Stomach (tissue), 7 donors: Measurements from ENCODE around the gene ECT2L.

GRCh38 chr6:137234461-137234876 lies 15.3 kb upstream of the IFNGR1 start:
- PRO-cap: no peak
- RAMPAGE, long total RNA, 5 experiments: no peak in any of the 5 experiments
- RRBS: no CpG with 5 or more reads among the region's 4 CpGs

- PRO-cap: no peak
- RAMPAGE, long total RNA, 5 experiments: no peak in any of the 5 experiments
Observed at GRCh38 chr6:137690095-137690387, 177.0 kb upstream of the TNFAIP3 start.

DNA sequence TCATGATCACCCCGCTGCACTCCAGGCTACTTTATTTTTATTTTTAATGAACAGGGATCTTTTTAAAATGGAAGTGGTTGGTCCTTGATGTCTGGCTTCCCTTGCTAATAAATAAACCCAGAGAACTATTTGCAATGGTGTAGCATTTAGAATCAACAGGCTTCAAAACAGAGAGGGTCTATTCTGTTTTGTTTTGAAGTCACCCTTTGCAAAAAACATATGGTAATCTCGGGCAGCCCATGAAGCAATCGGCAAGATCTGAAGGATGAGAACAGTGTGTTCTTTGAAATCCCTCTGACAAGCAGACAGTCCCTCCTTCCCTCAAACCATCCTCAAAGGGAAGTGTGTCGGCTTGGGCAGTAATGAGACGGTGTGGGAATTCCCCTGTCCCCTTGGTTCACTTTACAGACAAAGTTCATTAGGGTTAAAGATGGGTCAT lies 159.6 kb upstream of the TNFAIP3 start:
- PRO-cap: no peak
- RAMPAGE, long total RNA, 5 experiments: no peak in any of the 5 experiments
- RRBS: no CpG with 5 or more reads among the region's 5 CpGs

GRCh38 chr6:137734923-137735284 lies 132.2 kb upstream of the TNFAIP3 start:
- PRO-cap: no peak
- RAMPAGE, long total RNA, 5 experiments: no peak in any of the 5 experiments
- RRBS: no CpG with 5 or more reads among the region's 4 CpGs

DNA sequence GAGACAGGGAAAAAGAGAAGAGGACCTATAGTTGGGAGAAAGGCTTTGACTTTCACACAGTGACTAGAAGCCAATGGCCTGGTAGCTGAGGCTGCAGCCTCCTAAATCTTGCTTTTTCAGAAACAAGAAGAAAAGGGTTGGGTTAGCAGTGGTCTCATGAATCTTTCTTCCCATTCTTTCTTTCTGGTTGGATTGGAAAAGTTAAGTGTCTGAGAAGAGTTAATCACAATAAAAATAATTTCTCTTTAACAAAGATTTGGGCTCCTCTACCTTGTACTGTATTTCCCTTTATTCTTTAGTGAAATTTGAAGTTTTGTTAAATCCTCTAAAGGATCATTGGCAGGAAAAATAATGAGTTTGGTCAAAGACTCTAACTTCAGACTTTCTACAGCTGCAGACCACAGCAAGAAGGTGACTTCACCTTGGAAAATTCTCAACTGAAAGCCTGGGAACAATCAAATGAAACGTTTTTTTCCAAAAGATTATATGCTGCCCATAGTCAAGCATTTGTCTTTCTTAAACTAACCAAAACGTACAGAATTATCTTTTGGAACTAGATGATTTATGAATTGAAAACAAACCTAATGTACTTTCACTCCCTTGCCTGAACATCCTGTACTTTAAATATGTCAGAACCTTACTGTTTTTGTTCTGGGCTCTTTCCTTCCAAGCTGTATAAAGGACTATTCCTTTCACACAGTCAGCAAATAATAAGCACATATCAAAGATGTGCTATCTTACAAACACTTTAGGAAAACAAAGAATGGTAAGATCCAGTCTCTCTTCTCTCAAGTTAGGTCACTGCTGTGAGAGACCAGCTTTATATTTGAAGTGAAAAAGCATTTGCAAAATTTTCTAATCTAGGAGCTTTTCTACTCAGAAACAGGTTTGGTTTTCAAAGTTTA lies 62.5 kb upstream of the TNFAIP3 start:
- PRO-cap: no peak
- RAMPAGE, long total RNA, 5 experiments: no peak in any of the 5 experiments
- RRBS: no CpG with 5 or more reads among the region's 2 CpGs

- PRO-cap: no peak
- RAMPAGE, long total RNA, 5 experiments: no peak in any of the 5 experiments
- RRBS: no CpG with 5 or more reads among the region's 12 CpGs
Observed at GRCh38 chr6:137823713-137824957, 42.9 kb upstream of the TNFAIP3 start.

DNA sequence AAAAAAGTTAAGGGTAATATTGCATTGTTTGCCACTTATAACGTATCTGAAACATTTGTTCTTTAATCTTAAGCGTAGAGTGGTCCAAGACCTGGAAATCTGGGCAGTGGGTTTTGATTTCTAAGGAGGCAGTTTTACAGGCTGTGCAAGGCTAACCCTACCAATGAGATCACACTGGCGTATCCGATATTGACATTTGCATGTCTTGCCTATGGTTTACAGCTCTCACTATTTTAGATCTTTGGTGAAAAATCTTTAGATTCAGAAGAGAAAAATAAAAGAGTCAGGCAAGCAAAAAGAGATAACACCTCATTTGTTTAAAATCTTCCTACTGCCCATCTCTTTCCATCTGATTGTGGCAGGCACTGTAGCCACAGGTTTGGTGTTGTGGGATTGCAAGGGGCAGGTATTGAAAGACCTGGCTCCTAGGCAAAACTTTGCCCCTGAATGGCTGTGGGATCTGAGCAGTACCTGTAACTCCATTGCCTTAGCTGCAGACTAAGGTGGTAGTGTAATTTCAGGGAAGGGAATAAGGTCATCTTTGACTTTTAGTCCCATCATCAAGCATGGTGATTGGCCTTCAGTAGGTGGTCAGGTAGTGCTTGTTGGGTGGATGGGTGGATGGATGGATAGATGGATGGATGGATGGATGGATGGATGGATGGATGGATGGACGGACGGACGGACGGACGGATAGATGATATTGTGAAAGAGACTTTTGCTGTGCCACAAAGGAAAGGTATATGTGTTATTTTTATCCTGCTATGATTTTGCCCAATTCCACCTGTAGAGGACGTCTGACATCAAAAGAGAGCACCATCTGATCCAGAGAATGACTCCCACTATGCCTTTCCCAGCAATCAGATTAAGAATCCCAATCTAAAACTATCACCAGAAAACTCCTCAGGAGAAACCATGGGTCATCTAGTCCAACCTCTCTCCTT lies 1.9 kb downstream of the TNFAIP3 start:
- PRO-cap: unidirectional peak, minus-strand start at position 171 of the sequence
- RAMPAGE, long total RNA, 5 experiments: start-site peak on the plus strand in 2 of 5 experiments, centred at positions 342 to 512 of the sequence, 5 to 13 reads per replicate
- RRBS: no CpG with 5 or more reads among the region's 10 CpGs

GRCh38 chr6:137975631-137976211 lies 108.7 kb downstream of the TNFAIP3 start:
- PRO-cap: no peak
- RAMPAGE, long total RNA, 5 experiments: no peak in any of the 5 experiments
- RRBS: no CpG with 5 or more reads among the region's 4 CpGs

DNA sequence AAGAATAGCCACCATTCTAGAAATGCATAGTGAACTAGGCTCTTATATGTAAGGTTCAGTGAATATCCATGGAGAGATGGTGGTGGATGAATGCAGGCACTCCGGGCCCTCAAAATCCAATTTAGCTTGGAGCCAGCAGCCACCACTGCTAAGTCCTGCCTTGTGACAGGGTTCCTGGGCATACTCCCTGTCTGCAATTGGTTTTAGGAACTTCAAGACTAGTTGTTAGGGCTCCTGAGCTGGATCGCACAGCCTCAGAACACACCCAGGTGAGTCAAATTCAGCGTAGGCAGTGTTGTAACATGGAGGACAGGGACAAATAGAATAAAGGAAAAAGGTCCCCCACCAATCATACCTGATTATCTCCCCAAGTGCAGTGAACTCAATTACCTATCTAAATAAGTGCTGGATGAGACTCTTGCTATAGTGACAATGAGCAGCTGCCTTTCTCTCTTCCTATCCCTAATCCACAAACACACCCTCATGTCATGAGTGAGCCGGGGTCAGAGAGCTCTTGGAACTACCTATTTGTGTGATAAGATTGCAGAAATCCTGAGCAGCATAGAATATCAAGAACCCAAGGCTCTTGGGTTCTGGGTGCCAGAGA lies 74.6 kb downstream of the PERP start:
- PRO-cap: no peak
- RAMPAGE, long total RNA, 5 experiments: no peak in any of the 5 experiments
- RRBS: no CpG with 5 or more reads among the region's 4 CpGs

DNA sequence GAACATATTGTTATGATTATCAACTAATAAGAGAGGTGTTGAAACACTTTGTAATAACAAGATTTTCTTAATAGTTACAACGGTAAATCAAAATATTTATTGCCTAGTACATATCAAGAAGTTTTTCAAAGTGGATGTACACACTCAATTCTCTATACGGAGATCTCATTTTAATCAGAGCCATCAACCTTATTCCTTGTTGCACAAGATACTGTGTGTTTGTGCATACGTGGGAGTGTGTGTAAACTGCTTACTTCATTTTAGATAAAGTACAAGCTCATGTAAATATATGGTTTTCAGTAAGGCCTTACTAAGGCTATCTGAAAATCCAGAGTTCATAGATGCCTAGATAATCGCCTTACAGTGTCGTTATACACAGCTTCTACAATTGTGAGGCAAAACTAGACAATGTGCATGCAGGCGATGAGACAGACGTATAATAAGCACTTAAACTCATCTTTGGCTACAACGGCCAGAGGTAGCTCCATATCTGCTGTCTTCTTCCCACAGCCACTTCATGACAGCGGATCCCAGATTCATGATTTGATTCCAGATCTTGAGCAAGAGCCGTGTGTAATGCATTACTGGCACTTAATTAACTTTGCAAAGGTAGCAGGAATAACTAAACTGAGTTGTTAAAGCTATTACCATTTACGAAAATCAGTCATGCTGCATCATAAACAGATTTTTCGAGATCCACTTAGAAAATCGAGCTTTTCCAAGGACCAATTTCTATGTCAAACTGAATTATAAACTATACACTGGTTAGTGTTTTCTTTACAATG lies 2.5 kb downstream of the PERP start:
- PRO-cap: no peak
- RAMPAGE, long total RNA, 5 experiments: no peak in any of the 5 experiments
- RRBS: no CpG with 5 or more reads among the region's 13 CpGs

DNA sequence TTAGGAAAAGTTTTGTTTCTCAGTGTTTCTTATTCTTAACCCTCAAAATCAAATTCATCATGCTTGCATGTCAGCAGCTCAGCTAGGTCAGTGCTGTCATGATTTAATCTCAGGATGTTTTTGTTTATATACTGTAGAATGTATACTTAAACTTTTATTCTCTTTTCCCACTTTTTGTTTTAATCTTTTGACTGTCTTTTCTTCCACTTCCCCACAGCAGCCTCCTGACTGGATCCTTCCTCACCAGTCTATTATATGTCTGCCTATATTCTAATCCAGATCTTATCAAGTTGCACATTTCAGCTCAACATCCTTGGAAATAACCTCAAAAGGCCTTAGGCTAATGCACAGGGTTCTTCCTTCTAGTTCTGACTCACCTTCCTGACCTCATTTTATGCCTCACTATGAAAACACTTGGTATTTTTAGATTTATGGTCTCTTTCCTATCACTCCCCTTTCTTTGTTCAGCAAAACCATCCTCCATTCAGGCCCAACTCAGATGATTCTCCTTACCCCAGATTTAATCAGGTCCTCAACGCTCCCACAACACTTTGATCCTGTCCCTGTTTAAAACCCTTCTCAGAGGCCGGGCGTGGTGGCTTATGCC lies 7.2 kb downstream of the HEBP2 start:
- PRO-cap: no peak
- RAMPAGE, long total RNA, 5 experiments: no peak in any of the 5 experiments
- RRBS: no CpG with 5 or more reads among the region's 3 CpGs

- PRO-cap: no peak
- RAMPAGE, long total RNA, 5 experiments: no peak in any of the 5 experiments
- RRBS: no CpG with 5 or more reads among the region's 9 CpGs
Observed at GRCh38 chr6:138429535-138430073, 25.6 kb downstream of the HEBP2 start.

DNA sequence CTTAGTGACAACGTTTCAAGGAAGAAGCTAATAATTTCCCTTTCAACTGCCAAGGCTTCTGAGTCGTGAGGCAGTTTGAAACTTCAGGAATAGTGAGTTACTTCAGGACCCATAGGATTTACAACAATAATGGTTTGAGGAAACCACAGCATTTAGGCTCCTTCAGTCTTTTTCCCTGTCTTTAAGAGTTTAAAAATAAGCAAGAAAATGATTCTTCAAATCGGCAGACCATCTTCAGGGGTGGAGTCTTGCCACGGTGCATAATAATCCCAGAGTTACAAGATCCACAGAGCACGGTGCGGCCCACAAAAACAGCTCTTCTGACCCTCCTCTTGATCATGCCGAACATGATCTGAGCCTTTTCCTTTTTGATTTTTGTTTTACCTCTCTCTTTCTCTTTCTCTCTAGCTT lies 55.5 kb upstream of the NHSL1 start:
- PRO-cap: no peak
- RAMPAGE, long total RNA, 5 experiments: no peak in any of the 5 experiments
- RRBS: no CpG with 5 or more reads among the region's 7 CpGs

- PRO-cap: unidirectional peak, minus-strand start at chr6:138693536
- RAMPAGE, long total RNA, 5 experiments: no peak in any of the 5 experiments
- RRBS: 2% methylated on average over 15 of the region's 42 CpGs
Observed at GRCh38 chr6:138693408-138694150, 80.0 kb upstream of the CCDC28A start.

DNA sequence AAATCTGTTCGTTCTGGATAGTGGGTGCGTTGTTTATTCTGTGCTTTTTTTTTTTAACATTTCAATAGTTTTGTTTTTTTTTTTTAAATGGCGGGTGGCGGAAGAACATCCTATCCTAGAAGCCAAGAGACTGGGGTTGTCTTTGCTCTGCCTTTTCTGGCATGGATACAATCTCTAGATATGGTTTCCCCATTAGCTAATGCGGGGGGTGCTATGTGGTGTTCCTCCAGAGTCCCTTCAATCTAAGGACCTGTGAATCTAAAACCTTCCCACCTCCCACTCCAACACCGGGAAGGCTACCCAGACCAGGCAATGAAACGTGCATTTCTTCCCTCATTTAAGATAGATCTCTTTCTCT lies 878 bp upstream of the CCDC28A start:
- PRO-cap: no peak
- RAMPAGE, long total RNA, 5 experiments: no peak in any of the 5 experiments
- RRBS: no CpG with 5 or more reads among the region's 7 CpGs

- PRO-cap: bidirectional peak, plus-strand start at chr6:138796131, minus-strand start at chr6:138795979
- RAMPAGE, long total RNA, 5 experiments: no peak in any of the 5 experiments
- RRBS: 11% methylated on average over 13 of the region's 53 CpGs
Observed at GRCh38 chr6:138795555-138796676, at the start of gene ECT2L. TSS of gene ECT2L (plus strand) at chr6:138796087.

DNA sequence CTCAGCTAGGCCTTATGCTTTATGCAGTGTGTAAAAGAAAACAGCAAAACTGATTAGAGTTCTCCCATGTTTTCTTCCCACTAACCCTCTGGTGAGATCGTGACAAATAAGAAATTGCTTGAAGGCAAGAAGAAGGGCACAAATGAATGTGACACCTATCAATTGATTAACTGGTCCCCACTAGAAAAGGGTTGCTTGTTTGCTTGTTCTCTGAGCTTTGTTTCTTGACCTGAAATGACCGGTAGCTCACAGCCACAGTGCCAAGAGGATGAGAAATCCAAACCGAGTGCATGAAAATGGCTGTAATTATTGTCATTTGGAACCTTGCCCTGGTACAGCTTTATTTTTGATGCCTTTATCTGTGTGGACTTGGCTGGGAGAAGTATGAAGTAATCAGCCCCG lies 48.1 kb downstream of the ECT2L start:
- PRO-cap: no peak
- RAMPAGE, long total RNA, 5 experiments: no peak in any of the 5 experiments
- RRBS: no CpG with 5 or more reads among the region's 4 CpGs

GRCh38 chr6:138844390-138844735 lies 48.5 kb downstream of the ECT2L start:
- PRO-cap: no peak
- RAMPAGE, long total RNA, 5 experiments: no peak in any of the 5 experiments
- RRBS: no CpG with 5 or more reads among the region's 7 CpGs

DNA sequence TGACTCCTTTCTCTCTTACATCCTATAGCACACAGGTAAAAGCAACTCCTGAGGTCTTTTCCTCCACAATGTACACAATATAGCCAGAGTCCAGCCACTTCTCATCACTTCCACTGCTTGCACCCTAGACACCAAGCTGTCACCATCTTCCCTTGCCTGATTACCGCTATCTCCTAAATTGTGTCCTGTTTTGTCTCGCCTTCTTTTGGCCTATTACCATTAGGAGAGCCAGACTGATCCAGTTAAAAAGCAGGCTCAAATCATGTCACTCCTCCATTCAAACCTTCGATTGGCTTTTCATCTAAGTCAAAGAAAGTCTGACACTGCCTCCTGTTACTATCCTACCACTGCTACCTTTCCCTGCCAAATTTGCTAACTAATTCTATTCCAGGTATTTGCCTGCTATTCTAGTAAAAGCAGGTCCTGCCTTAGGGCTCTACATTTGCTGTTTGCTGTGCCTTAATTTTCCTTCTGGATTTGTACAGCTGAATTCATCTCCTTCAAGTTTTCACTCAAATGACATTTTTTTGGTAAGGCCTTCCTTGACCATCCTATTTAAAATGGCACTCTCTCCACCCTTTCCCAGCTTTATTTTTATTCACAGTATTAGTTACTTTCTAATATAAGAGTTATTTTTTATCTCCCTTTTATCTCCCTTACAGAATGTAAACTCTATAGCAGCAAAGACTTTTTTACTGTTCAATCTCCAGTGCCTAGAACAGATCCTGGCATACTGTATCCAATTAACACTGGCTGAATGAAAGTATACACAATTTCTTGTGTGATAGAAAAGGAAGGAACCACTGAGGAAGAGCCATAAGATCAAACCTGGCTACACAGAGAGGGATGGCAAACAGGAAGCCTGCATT lies 68.6 kb downstream of the REPS1 start:
- PRO-cap: no peak
- RAMPAGE, long total RNA, 5 experiments: start-site peak on the minus strand in 2 of 5 experiments, centred at positions 505 to 604 of the sequence, 6 to 28 reads per replicate
- RRBS: no CpG with 5 or more reads among the region's 3 CpGs

GRCh38 chr6:139027604-139028268 lies 809 bp upstream of the ABRACL start:
- PRO-cap: bidirectional peak, plus-strand start at chr6:139027949, minus-strand start at chr6:139027867
- RAMPAGE, long total RNA, 5 experiments: no peak in any of the 5 experiments
- RRBS: no CpG with 5 or more reads among the region's 11 CpGs